ENCODE data around the genes SLC14A1 and SMAD2.

GRCh38 chr18:45670249-45671015, 53.5 kb upstream of the SLC14A1 start:
- PRO-cap = no peak

DNA sequence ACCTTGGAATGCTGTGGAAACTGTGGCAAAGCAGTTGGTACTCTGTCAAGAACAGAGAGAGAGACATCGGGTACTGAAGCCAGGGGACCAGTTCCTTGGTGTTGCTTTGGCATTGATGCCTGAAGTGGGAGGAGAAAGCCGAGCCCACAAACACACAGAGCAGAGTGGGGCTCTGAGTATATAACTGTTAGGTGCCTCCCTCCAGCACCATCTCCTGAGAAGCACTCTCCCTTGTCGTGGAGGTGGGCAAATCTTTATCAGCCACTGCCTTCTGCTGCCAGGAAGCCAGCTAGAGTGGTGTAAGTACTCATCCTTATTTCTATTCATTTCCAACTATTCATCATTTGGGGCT, at the start of gene SLC14A1:
Gene SLC14A1, plus strand, starts transcription at position 207 of the 352 bp plus-strand sequence.
- PRO-cap = no peak

- PRO-cap = no peak
Observed at GRCh38 chr18:45802864-45803157, 22.7 kb upstream of the SIGLEC15 start.

DNA sequence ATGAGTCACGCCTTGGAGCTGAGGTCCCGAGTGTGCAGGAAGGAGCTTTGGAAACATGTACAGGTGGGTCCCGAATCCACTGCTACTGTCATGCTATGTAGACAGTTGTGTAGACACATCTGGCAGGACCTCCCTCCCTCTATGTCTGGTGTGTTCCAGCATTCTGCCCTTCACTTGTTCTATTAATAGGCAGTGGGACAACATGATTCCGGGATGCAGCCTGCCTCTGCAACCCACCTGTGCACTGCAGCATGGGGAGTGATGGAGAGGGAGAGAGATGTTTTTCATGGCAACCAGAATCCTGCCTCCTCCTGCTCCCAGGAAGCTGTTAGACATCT, 24.3 kb downstream of the SIGLEC15 start:
- PRO-cap = no peak

DNA sequence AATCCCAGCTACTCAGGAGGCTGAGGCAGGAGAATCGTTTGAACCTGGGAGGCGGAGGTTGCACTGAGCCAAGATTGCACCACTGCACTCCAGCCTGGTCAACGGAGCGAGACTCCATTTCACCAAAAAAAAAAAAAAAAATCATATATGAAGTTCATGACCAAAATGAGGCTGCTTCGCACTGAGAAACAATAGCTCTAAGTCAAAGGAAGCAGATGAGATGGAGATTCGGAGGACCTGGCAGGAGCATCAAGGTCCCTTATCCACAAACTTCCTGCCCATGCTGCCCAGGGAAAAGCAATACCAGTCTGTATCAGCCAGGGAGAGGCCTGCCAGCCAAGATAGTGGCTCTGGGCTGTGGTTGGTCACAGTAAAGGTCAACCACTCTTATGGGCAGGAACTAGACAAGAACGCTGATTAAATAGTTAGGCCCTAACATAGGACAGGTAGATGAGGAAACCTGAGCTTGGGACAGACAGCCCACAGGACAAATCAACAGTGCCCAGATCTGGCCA, 10.8 kb downstream of the PSTPIP2 start:
- PRO-cap = no peak

DNA sequence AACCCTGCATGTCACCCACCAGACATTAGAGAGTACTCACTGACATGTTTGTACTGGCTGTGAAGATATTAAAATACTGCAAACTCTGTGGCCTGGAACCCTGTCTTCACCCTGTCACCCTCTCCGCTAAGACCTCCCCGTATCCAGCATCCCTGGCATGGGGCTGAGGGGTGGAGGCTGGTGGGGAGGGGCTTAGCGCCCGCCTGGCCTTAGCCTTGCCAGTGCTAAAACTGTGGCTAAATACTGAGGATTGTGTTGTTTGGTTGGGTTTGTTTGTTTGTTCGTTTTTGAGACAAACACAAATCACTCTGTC, 1.9 kb downstream of the PSTPIP2 start:
- PRO-cap = no peak

- PRO-cap = no peak
Observed at GRCh38 chr18:46264141-46264977, 69.5 kb upstream of the RNF165 start.

DNA sequence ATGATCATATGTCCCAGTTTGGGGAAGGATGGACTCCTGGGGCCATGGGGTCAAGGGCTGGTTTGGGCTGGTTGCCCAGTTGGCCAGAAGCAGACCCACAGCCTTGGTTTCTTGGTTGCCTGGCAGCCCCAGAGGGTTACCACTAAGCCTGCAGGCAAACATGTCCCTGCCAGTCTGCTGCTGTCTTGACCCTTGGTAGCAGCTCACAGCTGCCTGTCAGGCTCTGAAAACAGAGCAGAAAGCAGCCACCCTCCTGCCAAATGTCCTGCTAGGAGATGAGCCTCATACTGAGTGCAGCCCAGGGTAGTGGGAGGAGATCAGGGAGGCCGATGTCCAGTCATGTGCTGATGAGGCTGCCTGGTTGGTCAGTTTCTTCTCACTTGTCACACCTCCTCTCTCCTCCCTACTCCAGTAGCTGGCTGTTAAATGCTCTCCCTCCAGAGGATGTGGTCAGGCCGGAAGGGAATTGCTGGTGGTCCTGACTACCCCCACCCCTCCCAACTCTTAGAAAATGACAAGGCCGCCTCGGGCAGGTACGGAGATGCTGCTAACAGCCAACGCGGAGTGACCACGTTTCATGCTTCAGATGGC, 78.5 kb downstream of the RNF165 start:
- PRO-cap = no peak

GRCh38 chr18:46811794-46812239, 55.0 kb upstream of the ST8SIA5 start:
- PRO-cap = no peak

GRCh38 chr18:47101626-47102347, 48.5 kb downstream of the HDHD2 start:
- PRO-cap = no peak

DNA sequence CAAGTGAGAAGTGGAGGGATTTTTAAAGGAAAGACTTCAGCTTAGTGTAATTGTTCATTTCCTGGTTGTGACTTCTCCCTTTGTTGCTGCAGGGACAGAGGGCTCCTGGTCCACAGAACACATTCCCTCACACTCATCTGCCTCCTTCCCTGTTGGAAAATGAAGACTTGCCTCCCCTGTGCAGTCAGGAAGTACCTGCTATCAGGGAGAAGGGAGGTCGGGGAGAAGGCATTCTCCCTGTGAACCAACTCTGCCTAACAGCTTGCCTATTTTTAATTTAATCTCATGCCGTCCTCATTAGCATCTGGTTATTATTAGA, 232.5 kb upstream of the SKOR2 start:
- PRO-cap = no peak

- PRO-cap = no peak
Observed at GRCh38 chr18:47817416-47817984, 113.0 kb downstream of the SMAD2 start.

DNA sequence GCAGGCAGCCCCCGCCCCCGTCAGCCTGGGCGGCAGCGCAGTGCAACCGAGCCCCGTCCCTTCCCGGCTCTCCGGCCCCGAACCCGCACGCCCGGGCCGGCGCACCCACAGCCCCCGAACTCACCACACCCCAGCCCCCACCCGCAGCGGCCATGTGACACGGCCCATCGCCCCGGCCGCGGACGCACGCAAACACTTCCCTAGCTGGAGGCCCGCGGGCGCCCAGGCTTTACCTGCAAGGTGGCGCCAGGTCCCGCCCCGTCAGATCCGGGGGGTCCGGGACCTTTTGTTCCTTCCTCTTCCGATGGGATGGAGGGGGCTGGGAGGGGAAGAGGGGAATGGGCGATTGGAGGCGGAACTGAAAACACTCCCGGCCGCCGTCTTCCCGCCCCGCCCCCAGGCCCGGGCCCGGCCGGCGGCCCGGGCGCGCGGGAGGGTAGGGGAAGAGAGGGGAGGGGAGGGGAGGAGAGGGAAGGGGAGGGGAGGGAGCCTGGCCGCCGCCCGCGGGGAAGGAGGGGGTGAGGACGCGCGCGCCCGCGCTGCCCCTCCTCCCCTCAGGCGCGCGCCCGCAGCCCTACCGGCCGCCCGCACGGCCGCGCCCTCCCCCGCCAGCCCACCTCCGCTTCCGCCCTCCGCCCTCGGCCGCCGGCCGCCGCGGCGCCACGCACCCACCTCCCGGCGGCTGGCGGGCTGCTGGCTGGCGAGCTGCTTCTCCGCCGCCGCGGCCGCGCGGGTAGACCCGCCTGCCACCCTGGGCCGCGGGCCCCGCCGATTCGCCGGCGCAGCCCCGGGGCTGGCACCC, at the start of gene SMAD2:
Gene SMAD2, minus strand, starts transcription at position 532 of the 802 bp plus-strand sequence.
- PRO-cap = bidirectional peak, plus-strand start outside the sequence, minus-strand start at position 745 of the sequence

GRCh38 chr18:48003576-48004287, 73.3 kb upstream of the SMAD2 start:
- PRO-cap = no peak

DNA sequence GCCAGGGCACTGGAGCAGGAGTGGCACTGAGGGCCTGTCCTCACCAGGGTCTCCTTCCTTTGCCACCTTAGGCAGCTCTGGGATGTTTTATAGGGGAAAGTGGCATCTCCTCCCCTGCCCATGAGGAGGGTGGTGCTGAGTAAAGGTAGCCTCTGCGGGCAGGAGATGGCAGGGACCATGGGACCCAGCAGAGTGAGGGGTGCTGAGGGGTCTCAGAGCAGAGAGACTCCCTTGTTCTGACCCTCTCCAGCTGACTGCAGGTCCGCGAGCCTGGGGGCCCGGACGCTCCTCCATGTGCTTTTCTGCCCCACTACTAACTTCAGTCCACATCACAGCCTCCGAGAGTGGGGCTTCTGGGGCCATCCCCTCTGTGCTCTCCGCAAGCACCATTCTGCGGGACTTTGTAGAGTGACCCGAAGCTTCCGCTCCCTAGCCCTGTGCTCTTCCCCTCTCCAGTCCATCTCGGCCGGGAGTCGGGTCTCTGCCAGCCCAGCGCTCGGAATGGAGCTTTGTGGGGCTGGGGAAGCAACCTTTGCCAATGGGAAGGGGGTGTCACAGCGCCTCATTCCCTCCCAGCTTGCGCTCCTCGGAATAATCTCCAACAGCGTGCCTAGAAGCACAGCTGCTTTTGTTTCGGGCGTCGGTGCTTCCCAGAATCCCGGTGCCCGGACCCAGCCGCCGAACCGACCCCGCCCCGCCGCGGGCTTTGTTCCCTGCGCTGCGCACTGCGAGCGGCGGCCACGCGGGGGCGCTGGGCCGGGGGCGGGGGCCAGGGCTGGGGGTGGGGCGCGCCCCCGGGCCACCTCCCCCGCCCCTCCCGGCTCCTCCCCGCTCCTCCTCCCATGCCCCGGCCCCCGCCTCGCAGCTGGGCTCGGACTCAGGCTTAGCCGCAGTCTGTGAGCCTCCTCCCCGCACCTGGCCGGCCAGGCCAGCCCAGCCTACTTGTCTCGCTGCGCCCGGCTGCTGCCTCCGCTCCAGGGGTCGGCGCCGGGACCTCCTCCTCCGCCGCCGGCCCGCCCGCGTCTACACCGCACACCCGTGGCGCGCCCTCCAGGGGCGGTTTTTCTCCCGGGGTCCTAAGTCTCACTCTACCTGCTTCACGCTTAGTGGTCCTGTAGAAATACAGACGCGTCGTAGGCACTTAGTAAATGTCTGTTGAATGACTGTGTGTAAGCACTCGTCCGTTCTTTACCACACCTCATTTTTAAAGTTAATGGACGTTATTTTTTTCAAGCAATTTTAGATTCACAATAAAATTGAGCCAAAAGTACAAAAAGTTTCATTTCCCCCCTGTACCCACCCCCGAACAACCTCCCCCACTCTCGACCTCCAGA, 77.6 kb upstream of the SMAD2 start:
- PRO-cap = no peak

DNA sequence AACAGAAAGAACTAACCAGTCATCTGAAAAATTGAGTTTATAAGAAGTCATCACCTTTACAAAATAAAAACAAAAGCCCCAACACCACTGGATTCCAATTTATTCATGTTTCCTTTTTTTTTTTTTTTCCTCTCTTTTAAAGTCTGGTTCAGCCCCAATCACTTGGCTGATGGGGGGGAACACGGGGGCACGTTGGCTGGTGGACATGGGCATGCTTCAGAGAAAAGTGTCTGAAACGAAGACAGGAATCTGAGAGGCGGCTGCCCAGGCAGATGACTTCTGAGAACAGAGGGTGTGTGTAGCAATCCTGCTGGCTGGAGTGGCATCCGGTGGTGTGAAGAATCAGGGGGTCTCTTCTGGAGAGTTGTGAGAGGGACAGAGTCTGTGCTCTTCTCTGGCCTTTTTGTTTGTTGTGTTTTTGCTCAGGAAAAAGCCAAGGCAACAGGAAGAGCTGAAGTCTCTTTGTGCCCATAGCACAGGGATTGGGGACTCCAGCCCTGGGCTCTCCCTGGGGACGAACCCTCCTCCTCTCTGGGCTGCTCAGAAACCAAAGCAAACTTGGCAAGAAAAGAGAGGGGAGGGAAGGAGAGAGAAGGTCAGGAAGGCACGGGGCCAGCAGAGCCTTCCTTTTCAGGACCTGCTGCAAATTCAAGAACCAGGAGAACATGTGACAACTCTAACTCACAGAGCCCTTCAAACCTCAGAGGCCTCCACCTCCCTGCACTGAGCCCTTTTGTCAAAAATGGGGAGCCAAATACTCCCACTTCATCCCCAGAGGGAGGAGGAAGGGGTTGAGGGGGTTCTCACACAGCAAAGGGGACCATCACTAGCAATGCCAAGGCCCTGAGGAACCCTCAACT, 97.0 kb upstream of the SMAD2 start:
- PRO-cap = no peak

GRCh38 chr18:48099988-48100467, 169.6 kb upstream of the SMAD2 start:
- PRO-cap = no peak

- PRO-cap = no peak
Observed at GRCh38 chr18:48100712-48101317, 170.4 kb upstream of the SMAD2 start.

DNA sequence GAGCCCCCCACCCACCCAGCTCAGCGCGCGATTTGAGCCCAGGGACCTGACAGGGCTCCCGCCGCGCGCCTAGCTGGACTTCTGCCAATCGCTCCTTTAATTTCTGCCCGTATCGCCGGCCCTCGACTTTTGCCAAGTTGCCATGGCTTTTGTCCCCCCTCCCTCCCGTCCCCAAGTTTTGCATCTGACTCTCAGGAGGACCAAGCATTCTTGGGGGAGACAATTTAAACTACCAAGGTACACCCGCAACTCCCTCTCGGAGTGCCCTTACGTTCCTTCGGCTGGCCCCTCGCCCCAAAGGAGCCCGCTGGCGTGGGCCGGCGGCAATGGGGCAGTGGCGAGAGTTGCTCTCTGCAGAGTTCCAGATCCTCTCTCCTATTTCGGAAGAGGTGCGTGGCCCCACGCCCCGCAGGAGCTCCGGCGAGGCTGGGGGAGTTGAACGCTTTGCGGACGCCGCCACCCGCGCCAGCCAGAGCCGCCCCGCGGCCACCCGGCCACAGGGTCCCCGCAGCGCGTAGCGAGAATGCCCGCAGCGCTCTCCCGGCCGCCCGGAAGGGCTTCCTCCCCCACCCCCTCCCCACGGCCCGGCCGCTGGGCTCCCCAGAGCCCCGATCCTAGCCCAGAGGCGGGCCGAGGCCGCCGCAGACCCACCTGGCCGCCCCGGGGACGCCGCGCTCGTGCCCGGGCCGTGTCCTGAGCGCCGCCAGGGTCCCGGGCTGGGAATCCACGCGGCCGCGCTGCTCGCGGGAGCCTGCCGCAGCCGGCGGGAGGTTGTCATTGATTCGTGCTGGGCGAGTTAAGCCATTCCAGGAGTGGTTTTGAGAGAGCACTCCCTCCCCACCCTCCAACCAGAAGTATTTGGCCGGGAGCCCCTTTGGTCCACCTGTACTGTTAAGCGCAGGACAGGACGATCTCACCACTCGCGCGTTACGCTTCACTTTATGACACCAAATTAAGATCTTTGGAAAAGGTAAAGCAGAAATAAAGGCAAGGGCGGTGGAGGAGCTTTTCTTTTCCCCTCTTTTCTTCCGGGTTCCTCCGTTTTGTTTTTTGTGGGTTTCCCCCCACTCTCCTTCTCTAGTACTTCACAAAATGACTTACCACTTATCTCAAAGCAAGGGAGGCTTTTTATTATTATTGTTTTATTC, 206.3 kb upstream of the SMAD2 start:
- PRO-cap = no peak

DNA sequence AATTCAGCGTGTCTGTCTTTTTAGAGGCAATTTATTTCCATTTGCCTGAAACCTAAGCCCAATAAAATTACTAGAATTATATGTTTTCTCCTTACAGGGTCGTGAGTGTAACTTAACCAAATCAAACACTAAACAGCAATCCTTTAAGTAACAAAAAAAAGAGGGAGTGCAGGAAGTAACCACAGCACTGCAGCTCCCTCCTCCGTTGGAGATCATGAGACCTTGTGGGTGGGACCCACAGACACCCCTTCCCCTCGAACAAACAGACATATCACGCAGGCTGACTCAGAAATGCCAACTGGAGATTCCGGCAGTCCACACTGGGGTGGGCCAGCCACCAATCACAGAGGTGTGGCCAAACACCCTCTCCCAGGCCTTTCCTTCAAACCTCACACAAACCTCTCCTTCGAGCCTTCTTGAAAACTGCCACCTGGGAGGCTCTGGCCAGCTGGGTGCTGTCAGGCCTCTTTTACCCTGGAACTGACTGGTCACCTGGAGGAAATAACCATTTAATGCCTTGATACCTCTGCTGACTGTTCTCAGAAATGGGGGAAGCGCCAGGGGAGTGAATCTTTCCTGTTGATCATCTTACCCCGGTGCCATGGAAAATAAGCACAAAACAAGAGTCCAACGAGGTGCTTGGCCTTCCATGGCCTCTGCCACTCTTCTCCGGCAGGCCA, 207.2 kb upstream of the SMAD2 start:
- PRO-cap = no peak

Data from mesenteric fat pad (tissue), 1 donor.